Heart (tissue), 3 donors: ENCODE measurements around a stretch of chr2.

DNA sequence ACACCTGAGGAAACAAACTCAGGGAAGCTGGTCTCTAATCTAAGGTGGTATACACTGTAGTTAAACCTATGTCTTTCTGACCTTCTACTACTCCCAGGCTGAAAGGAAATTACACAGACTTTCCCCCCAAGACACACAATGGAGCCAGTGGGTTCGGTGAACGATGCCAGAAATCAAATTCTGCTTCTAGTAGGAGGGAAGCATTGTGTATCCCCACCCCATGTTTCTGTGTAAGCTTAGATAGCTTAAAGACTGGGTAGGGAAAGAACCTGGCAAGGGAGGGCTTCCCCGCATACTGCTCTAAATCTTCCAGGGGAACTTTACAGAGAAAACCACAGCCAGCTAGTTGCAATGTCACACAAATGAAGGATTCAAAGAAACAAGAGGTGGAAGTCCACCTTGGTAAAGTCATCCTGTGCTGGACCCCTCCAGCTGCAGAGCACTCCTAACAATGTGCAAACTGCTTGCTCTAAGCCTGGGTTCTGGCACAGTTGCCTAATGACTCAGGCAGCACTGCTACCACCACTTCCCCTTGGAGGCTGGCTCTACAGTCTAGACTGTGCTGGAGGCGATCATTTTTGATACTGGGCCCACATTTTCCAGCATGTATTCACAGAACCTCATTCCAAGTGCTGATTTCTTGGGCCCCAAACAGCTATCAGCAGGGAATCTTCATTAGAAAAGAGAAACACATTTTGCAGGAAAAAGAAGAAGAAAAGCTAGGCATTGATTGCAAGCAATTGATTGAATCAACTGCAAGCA is 47.5 kb downstream of the TRIB2 start:
- RAMPAGE, long total RNA, 2 experiments = no peak in any of the 2 experiments

DNA sequence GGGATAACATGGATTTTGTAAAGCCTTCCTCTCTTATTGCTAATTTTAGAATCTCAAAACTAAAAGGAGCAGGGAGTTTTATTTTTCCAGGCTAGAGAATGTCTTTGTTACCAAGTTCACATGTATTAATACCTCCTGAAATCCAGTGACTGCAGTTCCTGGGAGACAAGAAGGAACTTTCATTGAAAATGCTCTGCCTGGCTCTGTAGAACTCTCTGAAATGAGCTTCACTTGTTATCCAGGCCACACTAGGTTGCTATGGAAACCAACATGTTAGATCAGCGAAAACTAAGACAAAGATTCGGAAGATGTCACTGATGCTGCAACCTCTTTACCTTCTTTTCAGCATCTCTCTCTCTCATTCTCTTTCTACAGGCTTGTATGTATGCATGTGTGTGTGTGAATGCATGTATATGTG is 218.4 kb downstream of the TRIB2 start:
- RAMPAGE, long total RNA, 2 experiments = no peak in any of the 2 experiments

DNA sequence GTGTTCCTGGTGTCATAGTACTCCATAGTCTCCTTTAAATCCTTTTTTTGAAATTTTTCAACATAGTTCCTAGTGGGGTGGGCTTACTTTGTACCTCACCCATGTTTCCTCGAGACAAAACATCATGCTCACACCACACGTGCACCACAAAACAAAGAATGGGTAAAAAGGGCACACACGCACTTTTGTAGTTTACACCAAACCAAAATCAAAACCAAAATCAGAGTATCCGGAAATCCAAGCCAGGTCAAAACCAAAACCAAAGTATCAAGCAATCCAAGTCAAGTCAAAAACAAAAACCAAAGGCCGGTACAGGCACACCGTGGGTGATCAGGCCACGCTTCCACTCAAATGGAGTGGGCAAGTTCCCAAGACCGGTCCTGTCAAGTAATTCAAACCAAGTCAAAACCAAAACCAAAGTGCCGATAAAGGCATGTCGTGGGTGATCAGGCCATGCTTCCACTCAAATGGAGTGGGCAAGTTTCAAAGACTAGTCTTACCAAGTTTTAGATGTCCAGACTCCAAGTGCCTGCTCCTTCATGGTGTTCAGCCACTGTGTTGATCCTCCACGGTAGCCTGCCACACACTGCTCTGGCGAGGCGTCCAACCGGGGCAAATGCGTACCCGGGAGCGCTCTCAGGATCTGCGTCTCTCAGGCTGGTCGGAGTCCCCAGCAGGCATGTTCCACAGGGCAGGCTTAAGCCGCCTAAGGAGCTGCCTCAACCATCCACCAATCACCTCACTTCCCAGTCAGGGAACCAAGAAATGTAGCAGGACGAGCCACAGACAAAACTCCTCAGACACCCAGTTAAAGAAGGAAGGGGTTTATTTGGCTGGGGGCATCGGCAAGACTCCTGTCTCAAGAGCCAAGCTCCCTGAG is 815.8 kb downstream of the TRIB2 start:
- RAMPAGE, long total RNA, 2 experiments = no peak in any of the 2 experiments

DNA sequence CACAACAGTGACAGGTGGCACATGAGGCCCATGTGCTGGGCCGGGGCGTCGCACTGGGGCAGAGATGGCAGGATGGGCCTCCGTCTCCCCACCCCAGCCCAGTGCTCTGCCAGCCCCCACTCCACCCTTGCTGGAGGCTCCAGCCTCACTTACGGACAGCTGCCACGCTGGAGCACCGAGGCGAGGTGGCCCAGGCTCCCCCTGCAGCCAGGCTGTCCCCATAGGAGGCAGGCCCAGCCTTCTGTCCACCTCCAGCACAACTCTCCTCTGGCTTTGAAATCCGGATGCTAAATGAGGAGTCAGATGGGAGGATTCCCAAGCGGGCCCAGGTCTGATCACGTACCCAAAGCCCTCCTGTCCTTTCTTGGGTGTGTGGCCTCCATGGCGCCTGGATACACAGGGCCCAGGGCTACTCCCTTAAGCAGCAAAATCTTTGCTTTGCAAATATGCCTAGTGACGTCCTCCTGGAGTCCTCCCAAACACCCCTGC is 170.6 kb upstream of the MYCN start:
- RAMPAGE, long total RNA, 2 experiments = no peak in any of the 2 experiments

GRCh38 chr2:16013014-16013619 is 72.8 kb downstream of the MYCN start:
- RAMPAGE, long total RNA, 2 experiments = no peak in any of the 2 experiments

DNA sequence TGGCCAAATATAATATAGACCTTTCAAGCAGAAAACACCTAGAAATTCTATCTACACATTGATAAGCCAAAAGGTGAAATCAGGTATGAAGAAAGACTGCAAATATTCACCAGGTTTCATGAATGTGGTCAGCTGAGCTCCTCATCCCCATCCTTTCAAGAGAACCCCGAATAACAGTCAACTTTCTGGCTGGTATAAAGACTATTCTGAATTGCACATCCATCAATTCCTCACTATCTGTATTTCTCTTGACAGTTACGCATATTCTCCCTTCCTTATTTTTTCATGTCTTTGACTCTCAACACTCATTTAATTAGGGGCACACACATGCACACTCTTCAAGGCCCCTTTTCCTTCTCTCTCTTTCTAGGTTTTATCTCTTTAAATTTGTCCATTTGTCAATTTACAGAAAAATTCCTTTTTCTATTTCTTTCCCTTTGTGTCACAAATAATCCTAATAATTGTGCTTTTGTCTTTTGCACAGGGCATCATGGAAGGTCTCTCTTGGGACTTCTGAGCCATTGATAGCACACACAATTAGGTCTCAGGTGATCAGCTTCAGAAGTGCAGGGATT is 117.2 kb downstream of the CYRIA start:
- RAMPAGE, long total RNA, 2 experiments = no peak in any of the 2 experiments

- RAMPAGE, long total RNA, 2 experiments = no peak in any of the 2 experiments
Measured at GRCh38 chr2:16550269-16550693, 115.4 kb downstream of the CYRIA start.

GRCh38 chr2:16602985-16604028 is 62.3 kb downstream of the CYRIA start:
- RAMPAGE, long total RNA, 2 experiments = no peak in any of the 2 experiments

- RAMPAGE, long total RNA, 2 experiments = no peak in any of the 2 experiments
Measured at GRCh38 chr2:16619602-16620078, 46.0 kb downstream of the CYRIA start.

GRCh38 chr2:16642292-16643063 is 23.2 kb downstream of the CYRIA start:
- RAMPAGE, long total RNA, 2 experiments = no peak in any of the 2 experiments

DNA sequence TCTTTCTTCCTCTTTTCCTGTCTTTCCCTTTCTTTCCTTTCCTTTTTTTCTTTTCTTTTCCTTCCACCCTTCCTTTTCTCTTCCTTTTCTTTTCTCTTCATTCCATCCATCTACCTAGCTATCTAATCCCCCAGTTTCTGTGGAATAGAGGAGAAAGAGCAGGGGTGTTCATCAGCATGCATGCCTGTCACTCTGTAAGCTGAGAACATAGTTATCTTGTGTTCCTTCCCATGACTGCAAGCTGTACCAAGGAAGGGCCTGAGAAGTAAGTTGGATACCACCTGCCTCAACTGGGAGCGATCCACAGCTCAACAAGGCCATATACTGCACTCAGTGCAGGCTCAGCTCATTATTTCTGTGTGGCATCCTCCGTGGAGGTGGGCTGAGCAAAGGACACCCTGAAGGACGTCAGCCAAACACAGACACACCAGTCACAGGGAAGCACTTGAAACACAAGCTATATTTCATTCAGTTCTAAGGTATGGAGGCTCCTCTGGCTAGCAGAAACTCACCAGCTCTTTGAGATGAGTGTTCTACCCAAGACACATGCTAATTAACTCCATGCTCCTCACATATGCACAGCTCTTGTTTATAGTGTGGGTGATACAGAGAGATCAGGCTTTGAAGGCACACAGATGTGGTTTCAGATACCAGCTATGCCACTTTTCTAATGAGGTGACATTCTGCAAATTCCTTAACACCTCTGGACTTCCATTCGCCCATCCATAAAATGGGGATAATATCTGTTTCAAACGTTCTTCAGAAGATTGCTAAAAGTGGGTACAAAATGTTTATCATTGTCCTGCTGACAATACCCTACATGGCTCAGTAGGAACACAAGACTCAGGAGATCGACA is 6.7 kb downstream of the CYRIA start:
- RAMPAGE, long total RNA, 2 experiments = no peak in any of the 2 experiments

DNA sequence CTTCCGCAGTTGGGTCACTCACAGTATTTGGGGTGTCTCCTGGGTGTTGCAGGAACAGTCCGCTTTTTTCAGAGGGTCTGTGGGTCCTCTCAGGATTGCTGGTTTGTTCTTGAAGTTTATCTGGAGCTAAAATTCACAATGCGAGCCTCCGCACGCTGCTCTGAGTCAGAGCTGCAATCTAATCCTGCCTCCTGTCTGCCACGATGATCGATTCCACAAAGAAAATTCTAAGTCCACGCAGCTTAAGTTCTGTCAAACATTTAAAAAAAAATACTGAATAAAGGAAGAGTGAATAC is 76.5 kb downstream of the RAD51AP2 start:
- RAMPAGE, long total RNA, 2 experiments = no peak in any of the 2 experiments

DNA sequence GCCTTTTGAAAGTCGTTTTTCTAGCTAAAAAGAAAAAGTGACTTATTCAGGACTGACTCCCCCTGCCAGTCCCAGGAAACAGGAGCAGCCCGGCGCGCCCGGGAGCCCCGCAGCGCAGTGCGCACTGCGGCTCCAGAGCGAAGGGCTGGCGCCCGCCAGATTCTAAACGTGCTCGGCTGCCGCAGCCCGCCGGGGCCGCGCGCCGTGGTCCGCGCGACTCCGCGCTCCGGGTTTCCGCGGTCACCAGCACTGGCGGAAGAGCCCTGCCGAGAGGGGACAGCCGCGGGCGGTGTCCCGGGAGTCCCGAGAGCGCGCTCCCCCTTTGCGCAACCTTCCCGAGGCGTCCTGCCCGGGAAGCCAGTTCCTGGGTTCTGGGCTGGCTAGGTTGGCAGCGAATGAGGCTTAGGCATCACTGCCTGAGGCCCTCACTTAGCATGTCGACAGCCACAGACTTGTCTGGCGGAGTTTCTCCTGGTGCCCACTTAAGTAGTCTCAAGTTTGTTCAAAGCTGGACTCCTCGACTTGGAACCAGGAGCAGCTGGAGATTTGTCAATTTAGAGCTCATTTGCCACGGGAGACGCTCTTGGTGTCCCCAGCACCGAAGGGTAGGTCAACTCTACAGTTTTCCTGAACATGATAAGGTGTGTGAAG is 1.6 kb upstream of the VSNL1 start:
- RAMPAGE, long total RNA, 2 experiments = no peak in any of the 2 experiments

DNA sequence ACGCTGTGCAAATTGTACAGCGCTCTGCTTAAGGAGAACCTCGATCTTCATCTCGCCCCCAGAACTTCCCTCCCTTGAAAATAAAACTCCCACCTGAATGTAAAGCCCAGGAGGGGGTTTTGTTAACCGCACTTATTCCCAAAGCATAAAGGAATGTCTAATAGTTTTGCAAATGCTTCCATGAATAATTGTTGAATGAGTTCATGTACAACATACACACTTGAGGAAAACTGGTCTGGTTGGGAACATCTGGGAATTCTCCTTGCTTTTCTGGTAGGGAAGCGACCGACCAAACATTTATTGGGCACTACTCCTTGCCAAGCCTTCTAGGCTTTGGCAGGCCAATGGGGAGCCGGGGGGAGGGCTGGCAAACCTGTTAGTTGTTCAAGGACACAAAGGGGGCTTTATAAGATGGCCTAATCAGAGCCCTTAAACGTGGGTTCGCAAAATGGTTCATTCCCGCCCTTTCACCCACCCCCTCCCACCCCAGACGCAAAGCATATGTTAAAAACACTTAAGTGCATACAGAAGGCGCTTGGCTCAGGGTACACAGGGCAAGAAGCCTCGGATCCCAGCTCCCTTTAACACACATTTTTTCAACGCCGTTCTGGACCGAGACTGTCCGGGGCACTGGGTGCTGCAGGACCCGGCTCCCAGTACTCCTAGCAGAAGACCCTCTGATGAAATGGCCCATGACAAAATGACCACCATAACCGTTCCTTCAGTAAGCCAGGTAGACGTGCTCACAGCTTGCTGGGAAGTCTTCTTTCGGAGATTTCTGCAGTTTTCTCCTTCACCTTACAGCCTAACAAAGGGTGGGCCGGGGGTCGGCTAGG is 828 bp upstream of the VSNL1 start:
- RAMPAGE, long total RNA, 2 experiments = no peak in any of the 2 experiments

GRCh38 chr2:17754366-17754762 is 426 bp downstream of the GEN1 start:
- RAMPAGE, long total RNA, 2 experiments = no peak in any of the 2 experiments

- RAMPAGE, long total RNA, 2 experiments = no peak in any of the 2 experiments
Measured at GRCh38 chr2:18724245-18724935, 135.0 kb upstream of the NT5C1B start.

DNA sequence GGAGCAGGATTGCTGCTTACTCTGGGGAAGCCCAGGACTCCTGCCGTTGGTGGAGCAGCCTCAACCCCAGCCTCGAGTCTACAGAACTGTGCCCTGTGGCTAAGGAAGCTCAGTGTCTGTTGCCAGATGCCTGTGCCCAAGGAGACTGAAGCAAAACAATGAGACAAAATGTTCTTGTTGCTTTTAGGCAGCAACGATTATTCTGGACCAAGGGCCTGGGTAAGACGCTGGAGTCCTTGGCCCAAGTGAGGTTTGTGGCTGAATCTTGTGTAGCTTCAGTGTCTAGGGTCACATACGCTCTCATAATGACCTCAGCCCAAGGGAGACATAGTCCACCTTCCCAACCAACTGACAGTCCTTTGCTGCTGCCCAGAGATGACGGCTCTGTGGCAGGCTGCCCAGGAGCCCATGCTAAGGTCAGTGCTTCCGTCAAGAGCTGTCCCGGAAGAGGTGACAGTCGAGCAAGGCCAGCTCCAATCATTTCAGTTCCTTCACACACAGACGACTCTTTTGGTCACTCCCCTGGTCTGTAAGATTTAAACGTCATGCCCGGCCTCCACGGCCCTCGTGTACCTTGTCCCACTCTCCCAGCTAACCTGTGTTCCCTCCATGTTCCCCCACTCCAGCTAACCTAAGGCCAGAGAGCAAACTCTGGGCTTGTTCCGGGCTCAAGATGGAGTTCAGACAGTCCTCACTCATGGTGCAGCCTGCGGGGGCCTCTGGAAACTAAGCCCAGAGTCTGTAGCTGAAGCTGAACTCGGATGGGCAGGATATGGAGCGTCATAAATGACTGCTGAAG is 223.7 kb downstream of the TTC32 start:
- RAMPAGE, long total RNA, 2 experiments = no peak in any of the 2 experiments

GRCh38 chr2:19891986-19892330 is 9.8 kb downstream of the TTC32 start:
- RAMPAGE, long total RNA, 2 experiments = no peak in any of the 2 experiments

DNA sequence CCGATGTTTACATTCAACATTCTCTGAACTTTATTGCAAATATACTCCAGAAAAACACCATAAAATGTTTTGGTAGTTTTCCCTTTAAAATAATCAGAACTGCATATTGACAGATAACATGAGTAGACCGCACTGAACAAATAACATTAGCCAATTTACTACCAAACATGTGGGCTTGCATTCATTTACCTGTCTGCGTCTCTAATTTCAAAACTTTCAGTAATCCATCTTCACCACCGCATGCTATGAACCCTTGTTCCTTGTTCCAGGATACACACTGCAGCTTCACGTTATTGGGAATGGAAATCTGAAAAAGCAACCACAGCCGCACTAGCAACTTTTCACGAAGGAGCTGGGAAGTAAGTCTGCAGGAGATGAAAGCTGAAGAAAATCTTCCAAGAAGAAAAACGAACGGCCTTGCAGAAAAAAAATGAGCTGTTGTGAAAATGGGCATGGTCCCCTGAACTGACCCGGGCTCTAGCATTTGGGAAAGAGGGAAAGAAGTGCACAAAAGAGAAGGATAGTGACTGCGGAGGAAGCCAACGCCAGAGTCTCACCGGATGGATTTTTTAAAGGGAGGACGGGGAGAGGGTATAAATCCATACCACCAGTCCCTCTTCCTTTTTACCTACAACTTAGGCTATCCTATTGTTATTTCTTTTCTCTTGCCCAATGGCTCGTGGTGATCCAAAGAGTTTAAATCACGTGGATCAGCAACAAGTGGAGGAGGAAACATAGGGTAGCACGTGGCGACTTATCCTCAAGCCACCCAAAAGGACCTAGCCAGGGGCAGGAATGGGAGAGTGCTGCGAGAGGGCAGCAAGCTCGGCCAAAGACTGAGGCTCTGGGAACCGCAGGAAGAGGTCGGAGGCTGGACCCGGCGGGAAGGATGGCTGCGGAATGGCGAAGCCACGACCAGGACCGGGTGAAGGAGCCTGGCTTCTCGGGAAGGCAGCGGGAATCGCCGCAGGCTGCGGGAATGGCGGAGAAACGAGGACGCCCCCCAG is 626 bp downstream of the WDR35 start:
- RAMPAGE, long total RNA, 2 experiments = no peak in any of the 2 experiments

GRCh38 chr2:20032438-20033489 is 18.7 kb downstream of the LAPTM4A start:
- RAMPAGE, long total RNA, 2 experiments = no peak in any of the 2 experiments